SK-MEL-5 (cell line): Measurements from ENCODE around the gene MCUB.

GRCh38 chr4:109559960-109560719, at the start of gene MCUB:
Gene MCUB, plus strand, starts transcription at chr4:109560246.
RAMPAGE:
- cytosol, long total RNA: no peak
- long total RNA: no peak
- nucleus, long total RNA: no peak

GRCh38 chr4:109650056-109650393, 53.2 kb downstream of the CASP6 start:
RAMPAGE:
- cytosol, long total RNA: no peak
- long total RNA: no peak
- nucleus, long total RNA: no peak

DNA sequence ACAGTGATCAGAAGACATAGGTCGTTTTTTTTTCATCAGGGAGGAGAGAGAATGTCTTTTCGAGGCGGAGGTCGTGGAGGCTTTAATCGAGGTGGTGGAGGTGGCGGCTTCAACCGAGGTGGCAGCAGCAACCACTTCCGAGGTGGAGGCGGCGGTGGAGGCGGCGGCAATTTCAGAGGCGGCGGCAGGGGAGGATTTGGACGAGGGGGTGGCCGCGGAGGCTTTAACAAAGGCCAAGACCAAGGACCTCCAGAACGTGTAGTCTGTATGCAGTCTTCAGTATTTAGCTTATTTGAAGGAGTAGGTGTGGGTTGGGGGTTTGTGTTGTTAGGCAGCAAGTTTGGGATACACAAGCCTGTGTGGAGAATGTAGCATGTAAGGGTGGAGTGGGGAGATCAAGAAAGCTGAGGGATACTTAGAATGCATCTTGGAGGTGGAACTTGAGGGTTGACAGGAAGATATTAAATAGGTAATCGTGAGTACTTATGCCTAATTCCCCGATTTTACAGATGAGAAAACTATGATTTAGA, 617 bp downstream of the GAR1 start:
RAMPAGE:
- cytosol, long total RNA: no peak
- long total RNA: no peak
- nucleus, long total RNA: no peak

RAMPAGE:
- cytosol, long total RNA: no peak
- long total RNA: no peak
- nucleus, long total RNA: no peak
These were observed 25.8 kb downstream of the LRIT3 start for GRCh38 chr4:109873801-109874100.

GRCh38 chr4:109980396-109980988, 67.8 kb downstream of the EGF start:
RAMPAGE:
- cytosol, long total RNA: no peak
- long total RNA: no peak
- nucleus, long total RNA: no peak

RAMPAGE:
- cytosol, long total RNA: no peak
- long total RNA: no peak
- nucleus, long total RNA: no peak
These were observed 73.2 kb downstream of the EGF start for GRCh38 chr4:109985979-109986270.

RAMPAGE:
- cytosol, long total RNA: no peak
- long total RNA: no peak
- nucleus, long total RNA: no peak
These were observed 138.7 kb downstream of the ELOVL6 start for GRCh38 chr4:110059517-110060343.

DNA sequence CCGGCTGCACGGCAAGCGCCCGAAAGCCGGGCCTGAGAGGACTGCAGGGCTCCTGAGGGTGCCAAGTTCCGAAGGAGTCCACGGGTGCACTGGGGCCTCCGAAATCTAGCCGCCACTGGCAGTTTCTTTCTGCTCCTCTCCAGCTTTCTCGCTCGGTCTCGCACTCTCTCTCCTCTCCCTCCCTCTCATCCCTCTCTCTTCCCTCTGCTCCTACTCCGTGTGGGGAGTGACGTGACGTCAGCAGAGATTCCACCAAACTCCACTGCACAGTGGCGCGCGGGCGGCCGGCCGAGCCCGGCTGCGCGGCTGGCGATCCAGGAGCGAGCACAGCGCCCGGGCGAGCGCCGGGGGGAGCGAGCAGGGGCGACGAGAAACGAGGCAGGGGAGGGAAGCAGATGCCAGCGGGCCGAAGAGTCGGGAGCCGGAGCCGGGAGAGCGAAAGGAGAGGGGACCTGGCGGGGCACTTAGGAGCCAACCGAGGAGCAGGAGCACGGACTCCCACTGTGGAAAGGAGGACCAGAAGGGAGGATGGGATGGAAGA, 14.0 kb upstream of the PITX2 start:
RAMPAGE:
- cytosol, long total RNA: no peak
- long total RNA: no peak
- nucleus, long total RNA: no peak

RAMPAGE:
- cytosol, long total RNA: no peak
- long total RNA: no peak
- nucleus, long total RNA: no peak
These were observed 155.4 kb upstream of the FAM241A start for GRCh38 chr4:111989772-111990249.

GRCh38 chr4:112109549-112110431, 35.5 kb upstream of the FAM241A start:
RAMPAGE:
- cytosol, long total RNA: no peak
- long total RNA: no peak
- nucleus, long total RNA: no peak

DNA sequence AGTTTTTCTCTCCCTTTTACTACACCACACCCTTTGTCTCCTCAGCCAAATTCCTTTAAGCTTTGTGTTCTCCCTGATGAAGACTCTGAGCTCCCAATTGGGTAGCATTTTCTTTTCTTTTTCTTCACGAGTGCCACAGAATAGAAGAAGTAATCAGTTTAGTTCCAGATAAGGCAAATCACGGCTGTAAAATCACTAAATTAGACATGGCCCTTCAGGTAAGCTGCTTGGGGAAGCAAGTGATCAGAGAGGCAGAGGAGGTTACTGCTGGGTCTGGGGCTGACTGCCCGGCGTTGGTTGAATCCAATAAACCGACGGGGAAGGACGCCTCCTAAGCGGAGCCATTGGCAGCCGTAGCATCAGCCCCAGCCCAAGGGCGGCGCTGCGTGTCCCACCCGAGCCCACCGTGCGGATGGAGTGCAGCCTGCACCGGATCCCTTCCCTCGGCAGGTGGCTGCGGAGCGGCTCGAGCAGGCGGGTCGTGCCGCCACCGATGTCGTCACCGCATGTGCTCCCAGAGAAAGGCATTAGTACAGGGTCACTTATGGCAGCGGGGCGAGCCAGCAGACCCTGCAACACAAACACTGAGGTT, 82.0 kb downstream of the ALPK1 start:
RAMPAGE:
- cytosol, long total RNA: no peak
- long total RNA: no peak
- nucleus, long total RNA: no peak

RAMPAGE:
- cytosol, long total RNA: no peak
- long total RNA: no peak
- nucleus, long total RNA: no peak
These were observed 100.5 kb downstream of the ALPK1 start for GRCh38 chr4:112397556-112398247.

DNA sequence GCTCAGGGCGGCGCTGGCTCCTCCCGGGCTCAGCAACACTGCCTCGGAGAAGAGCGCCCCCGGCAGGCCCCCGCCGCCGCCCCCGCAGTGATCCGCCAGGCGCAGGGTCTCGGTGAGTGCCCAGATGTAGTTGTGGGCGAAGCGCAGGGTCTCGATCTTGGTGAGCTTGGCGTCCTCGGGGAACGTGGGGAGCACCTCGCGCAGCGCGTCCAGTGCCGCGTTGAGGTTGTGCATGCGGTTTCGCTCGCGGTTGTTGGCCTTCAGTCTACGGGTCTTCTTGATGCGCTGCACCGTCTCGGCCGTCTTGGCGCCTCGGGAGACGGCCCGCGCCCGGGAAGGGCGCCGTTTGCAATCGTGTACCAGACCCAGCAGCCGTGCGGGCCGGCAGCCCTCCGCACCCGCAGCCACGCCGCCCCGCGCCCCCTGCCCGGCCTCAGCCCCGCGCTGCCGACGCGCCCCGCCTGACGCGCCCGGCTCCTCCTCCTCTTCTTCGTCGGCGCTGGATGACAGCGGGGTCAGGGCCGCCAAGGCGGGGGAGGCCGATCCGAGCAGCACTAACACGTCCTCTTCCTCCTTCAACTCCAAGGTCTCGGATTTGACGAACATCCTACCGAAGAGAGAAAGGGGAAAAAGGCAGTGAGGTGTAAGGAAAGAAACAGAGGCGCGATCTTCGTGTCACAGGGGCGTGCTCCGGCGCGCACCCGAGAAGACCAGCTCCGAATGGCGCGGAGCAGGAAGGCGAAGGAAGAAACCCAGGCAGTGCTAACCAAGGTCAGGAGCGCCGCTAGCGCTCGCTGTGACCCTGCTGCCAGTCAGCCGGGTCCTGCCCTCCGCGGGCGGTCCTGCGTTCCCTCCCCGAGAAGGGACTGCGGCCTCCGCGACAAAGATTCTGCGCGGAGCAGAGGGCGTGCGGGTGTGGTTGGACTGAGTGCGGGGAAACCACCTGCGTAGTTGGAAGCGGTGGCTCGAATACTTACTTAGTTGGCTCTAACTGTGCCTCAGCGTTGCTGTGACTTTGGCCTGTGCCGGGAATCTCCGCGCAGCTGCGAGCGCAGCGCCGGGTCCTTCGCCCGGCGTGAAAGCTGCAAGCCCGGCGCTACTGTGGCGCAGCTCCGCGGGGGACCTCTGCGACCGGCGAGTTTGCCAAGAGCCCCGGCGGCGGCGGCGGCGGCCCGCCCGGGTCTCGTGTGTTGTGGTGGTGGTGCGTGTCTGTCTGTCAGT, 700 bp downstream of the NEUROG2 start:
RAMPAGE:
- cytosol, long total RNA: start-site peak on the plus strand centred at position 501 of the sequence, 47 bp wide, 19 and 20 reads in 2 replicates
- long total RNA: start-site peak on the plus strand centred at position 496 of the sequence, 47 bp wide, 13 and 7 reads in 2 replicates
- nucleus, long total RNA: no peak

RAMPAGE:
- cytosol, long total RNA: no peak
- long total RNA: no peak
- nucleus, long total RNA: no peak
These were observed 110.0 kb downstream of the LARP7 start for GRCh38 chr4:112746768-112747457.

GRCh38 chr4:113079858-113080581, 30.6 kb downstream of the ANK2 start:
RAMPAGE:
- cytosol, long total RNA: no peak
- long total RNA: no peak
- nucleus, long total RNA: no peak

RAMPAGE:
- cytosol, long total RNA: no peak
- long total RNA: no peak
- nucleus, long total RNA: no peak
These were observed 119.9 kb downstream of the ANK2 start for GRCh38 chr4:113169413-113169671.

RAMPAGE:
- cytosol, long total RNA: no peak
- long total RNA: no peak
- nucleus, long total RNA: no peak
These were observed 130.6 kb downstream of the ANK2 start for GRCh38 chr4:113180008-113180527.

GRCh38 chr4:113181674-113182055, 132.2 kb downstream of the ANK2 start:
RAMPAGE:
- cytosol, long total RNA: no peak
- long total RNA: no peak
- nucleus, long total RNA: no peak

RAMPAGE:
- cytosol, long total RNA: no peak
- long total RNA: no peak
- nucleus, long total RNA: no peak
These were observed 309.0 kb downstream of the CAMK2D start for GRCh38 chr4:113452323-113453225.

RAMPAGE:
- cytosol, long total RNA: no peak
- long total RNA: no peak
- nucleus, long total RNA: no peak
These were observed 187.6 kb downstream of the CAMK2D start for GRCh38 chr4:113573717-113574542.